ENCODE data around the genes PKP3 and CD151.

- PRO-cap, result bidirectional peak, plus-strand start at chr11:208107, minus-strand start at chr11:207998
- RRBS, result 3% methylated on average over 7 of the region's 47 CpGs
Observed at GRCh38 chr11:207801-208560, 473 bp downstream of the RIC8A start.

GRCh38 chr11:253074-253967, 16.5 kb downstream of the PSMD13 start:
- PRO-cap, result unidirectional peak, plus-strand start at chr11:253369; unidirectional peak, plus-strand start at chr11:253409
- RRBS, result no CpG with 5 or more reads among the region's 18 CpGs

DNA sequence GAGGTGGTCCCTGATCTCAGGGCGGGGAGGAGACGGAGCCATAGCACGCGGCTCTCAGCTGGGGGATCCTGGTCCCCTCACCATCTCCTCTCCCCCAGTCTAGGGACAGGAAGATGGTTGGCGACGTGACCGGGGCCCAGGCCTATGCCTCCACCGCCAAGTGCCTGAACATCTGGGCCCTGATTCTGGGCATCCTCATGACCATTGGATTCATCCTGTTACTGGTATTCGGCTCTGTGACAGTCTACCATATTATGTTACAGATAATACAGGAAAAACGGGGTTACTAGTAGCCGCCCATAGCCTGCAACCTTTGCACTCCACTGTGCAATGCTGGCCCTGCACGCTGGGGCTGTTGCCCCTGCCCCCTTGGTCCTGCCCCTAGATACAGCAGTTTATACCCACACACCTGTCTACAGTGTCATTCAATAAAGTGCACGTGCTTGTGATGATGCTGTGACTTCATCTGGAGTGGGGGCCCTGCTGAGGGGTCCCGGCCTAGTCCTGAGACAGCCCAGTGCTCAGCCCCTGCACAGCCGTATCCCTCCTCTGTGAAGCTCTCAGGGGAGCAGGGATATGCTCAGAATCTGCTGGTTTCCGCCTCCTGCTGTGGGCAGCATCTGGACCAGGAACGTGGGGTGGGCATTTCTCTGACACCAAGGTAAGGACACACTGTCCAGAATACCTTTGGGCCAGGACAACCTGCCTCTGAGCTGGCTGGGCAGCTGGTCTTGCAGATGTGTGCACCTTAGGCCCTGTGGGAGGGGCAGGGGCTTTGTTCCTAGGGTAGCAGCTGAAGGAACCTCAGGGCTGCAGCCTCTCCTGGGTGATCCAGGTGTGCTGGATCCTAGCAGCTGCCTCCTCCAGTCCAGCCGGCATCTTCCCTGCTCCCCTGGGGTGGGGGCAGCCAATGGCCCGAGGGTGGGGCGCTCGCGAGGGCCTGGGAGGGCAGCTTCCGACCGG, 1.3 kb downstream of the IFITM1 start:
- PRO-cap, result bidirectional peak, plus-strand start at position 646 of the sequence, minus-strand start at position 551 of the sequence
- RRBS, result 34% methylated on average over 6 of the region's 24 CpGs

- PRO-cap, result no peak
- RRBS, result no CpG with 5 or more reads among the region's 43 CpGs
Observed at GRCh38 chr11:318466-318777, 2.2 kb downstream of the IFITM3 start.

- PRO-cap, result no peak
- RRBS, result no CpG with 5 or more reads among the region's 3 CpGs
Observed at GRCh38 chr11:341376-341747, 20.7 kb upstream of the IFITM3 start.

GRCh38 chr11:393851-394454, at the start of gene PKP3:
Gene PKP3, plus strand, starts transcription at chr11:394209.
- PRO-cap, result unidirectional peak, plus-strand start at chr11:394209
- RRBS, result 52% methylated on average over 9 of the region's 37 CpGs

GRCh38 chr11:400049-400573, 6.1 kb downstream of the PKP3 start:
- PRO-cap, result no peak
- RRBS, result 14% methylated on average over 1 of the region's 48 CpGs

DNA sequence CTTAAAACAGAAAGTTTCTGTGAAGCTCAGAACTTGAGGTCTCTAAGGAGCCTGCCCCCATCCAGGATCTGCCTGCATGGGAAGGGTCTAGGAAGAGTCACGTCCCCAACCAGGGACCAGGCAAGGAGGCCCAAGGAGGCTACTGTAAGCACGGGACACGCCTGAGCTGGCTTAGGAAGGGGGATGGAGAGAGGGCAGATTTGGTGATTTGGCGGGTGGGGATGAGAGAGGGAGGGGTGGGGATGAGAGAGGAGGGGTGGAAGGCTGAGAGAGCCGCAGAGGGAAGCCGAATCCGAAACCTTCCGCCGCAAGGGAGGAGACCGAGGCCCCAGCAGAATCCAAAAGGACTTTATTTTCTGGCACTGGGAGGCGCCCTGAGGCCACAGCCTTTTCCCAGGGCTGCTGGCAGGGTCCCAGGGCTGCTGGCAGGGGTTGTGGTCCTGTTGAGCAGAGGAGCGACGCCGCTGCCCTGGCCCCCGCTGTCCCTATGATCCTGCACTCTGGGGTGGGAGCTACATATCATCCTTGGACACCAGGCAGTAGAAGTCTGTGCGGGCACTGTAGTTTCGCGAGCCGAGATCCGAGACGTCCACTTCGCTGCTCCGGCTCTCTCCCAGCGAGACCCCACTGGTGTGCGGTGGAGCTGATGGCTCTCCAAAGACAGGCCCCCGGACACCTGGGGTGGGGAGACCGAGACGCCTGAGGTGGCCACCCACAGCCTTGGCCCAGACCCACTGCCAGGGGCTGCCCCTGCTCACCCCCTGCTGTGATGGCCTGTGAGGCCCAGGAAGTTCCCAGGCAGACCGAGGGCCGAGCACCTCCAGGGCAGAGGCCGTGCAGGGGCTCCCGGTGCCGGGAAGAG, 9.2 kb downstream of the SIGIRR start:
- PRO-cap, result no peak
- RRBS, result 81% methylated on average over 5 of the region's 33 CpGs

DNA sequence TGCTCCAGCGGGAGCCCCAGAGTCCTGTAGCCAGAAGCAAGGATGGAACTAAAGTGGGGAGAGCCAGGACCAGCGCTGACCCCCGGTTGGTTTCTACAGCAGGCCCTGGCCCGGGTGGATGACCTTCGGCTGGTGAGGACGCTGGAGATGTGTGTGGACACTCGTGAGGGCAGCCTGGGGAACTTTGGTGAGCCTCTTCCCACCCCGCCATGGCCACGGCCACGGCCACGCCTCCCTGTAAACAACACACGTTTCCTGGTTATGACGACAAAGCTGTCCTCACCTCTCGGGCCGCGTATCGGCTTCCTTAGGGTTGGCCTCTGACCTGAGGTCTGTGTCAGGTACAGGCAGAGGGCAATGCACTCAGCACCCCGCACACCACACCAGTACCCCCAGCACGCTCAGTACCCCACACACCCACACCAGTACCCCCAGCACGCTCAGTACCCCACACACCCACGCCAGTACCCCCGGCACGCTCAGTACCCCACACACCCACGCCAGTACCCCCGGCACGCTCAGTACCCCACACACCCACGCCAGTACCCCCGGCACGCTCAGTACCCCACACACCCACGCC, 4.2 kb downstream of the LRRC56 start:
- PRO-cap, result no peak
- RRBS, result no CpG with 5 or more reads among the region's 30 CpGs

GRCh38 chr11:561341-562064, 733 bp downstream of the RASSF7 start:
- PRO-cap, result bidirectional peak, plus-strand start at chr11:561685, minus-strand start at chr11:561423
- RRBS, result 2% methylated on average over 20 of the region's 40 CpGs

GRCh38 chr11:657764-658114, 20.7 kb downstream of the DRD4 start:
- PRO-cap, result no peak
- RRBS, result no CpG with 5 or more reads among the region's 10 CpGs

DNA sequence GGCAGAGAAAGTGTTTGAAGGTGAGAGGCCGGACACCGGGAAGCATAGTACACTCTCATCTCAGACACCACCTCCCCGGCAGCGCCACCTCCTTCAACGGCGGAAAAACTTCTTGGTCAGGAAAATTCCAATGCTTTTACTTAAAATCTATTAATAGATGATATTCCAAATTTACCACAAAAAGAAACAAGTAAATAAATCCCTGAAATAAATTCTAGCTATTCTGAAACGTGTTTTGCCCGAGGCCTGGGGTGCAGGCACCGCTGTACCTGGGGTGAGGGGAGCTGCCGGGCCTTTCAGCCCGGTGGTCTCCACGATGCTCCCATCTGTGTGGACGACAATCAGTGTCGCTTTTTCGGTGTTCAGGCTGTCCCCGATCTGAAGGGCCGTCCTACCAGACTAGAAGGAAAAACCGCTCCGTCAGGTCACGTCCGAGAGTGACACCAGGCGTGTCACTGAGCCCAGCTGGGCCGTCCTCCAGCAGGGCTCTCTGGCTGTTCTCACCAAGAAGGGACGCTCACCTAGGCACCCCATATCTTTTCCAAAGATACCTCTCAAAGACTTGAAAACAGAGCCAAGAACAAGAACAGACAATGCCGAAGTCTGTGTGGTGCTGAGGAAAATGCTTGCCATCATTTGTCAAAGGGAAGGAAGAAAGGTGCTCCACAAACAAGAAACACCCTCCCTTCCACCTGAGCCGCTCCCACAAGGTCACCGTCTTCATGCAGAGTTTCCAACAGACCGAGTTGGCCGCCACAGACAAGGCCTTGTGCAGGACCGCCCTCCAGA, 6.8 kb downstream of the DEAF1 start:
- PRO-cap, result no peak
- RRBS, result no CpG with 5 or more reads among the region's 30 CpGs

DNA sequence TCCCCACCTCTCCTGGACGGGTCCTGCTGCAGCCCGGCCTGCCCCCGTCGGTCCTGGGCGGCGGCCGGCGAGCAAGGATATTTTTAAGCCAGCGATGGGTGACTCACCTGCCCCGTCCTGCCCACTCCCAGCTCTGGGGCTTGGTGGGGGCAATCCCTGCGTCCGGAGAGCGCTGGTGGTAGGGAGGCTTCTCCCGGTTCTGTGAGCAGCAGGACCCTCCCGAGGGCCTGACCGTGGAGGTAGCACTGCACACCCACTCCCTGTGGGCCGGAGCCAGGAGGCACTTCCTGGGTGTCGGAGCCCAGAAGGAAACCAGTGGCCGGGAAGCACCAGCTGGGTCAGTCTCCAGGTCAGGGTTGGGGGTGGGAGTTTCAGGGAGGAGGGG, 426 bp downstream of the EPS8L2 start:
- PRO-cap, result bidirectional peak, plus-strand start at position 152 of the sequence, minus-strand start at position 55 of the sequence
- RRBS, result 5% methylated on average over 12 of the region's 19 CpGs

- PRO-cap, result no peak
- RRBS, result no CpG with 5 or more reads among the region's 16 CpGs
Observed at GRCh38 chr11:729713-730250, 17.5 kb upstream of the TALDO1 start.

- PRO-cap, result no peak
- RRBS, result no CpG with 5 or more reads among the region's 46 CpGs
Observed at GRCh38 chr11:762947-763984, 14.0 kb downstream of the GATD1 start.

DNA sequence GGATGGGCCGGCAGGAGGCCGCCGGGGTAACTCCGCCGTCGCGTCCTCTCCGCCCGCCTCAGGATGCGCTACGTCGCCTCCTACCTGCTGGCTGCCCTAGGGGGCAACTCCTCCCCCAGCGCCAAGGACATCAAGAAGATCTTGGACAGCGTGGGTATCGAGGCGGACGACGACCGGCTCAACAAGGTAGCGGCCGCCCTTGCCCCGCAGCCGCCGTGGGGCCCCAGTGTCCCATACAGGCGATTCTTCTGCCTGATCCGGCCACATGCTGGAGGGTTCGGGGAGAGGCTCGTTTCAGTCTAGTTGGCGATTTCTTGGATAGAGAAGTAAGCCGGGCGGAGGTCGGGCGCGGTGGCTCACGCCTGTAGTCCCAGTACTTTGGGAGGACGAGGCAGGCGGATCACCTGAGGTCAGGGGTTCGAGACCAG, 419 bp downstream of the RPLP2 start:
- PRO-cap, result no peak
- RRBS, result 2% methylated on average over 10 of the region's 38 CpGs

DNA sequence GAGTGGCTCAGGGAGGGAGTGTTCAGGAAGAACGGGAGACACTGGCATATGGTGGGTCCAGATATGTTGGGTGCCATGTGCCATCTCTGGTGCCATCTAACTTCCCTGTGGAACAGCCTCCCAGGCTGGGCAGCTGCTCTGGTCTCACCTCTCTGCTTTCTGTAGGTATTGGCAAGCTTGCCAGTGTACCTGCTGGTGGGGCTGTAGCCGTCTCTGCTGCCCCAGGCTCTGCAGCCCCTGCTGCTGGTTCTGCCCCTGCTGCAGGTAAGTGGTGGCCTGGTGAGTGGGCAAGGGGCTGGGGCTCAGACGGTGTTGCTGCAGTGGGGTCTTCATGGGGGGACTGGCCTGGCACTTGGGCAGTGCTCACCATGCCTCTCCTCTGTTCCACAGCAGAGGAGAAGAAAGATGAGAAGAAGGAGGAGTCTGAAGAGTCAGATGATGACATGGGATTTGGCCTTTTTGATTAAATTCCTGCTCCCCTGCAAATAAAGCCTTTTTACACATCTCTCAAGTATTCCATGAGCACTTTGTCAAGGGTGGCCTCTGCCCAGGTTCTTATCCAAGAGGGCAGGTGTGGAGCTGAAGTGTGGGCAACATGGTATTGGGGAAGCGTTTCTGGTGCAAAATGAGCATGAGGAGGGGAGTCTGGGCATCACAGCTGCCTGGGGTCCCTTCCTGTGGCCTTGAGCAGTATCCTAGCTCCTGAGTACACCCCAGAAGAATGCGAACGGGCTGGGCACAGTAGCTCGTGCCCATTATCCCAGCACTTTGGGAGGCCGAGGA, 2.8 kb downstream of the RPLP2 start:
- PRO-cap, result no peak
- RRBS, result no CpG with 5 or more reads among the region's 8 CpGs

- PRO-cap, result no peak
- RRBS, result no CpG with 5 or more reads among the region's 29 CpGs
Observed at GRCh38 chr11:821873-822899, 3.5 kb downstream of the PNPLA2 start.

DNA sequence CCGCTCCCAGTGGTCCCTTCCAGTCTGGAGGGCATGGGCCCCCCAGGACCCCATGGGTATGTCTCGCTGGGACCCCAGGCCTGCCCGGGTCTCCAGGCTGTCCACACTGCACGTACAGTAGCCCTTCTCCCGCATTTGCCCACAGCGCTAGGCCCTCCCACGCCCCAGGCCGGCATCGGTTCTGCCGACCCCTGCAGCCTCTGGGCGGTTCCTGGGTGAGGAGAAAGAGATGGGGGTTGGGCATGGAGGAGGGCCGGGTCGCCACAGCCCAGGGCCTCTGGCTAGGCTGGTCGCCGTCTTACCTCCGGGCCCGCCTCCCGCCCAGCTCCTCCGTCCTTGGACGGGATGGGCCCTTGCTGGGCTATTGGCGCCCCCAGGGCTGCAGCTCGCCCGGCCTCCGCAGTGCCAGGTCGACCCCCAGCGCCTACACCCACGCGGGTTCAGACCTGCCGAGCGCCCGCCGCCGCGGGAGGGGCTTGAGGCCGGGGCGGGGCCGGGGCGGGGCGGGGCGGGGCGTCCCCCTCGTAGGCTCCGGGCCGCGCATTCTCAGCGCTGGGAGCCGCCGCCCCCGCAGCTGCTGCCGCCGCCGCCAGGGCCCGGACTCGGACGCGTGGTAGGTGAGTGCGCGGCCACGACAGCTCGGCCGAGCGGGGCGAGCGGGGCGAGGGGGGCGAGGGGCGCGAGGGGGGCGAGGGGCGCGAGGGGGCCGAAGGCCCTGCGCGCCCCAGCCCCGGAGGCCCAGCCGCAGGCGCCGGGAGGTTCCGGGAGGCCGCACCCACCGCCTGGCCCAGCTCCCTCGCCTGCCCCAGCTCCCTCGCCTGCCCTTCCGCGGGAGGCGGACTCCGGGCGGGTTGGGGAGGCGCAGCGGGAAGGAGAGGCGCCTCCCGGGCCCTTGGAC, at the start of gene CD151:
Gene CD151, plus strand, starts transcription at position 543 of the 898 bp plus-strand sequence.
- PRO-cap, result bidirectional peak, plus-strand start at position 577 of the sequence, minus-strand start at position 478 of the sequence; bidirectional peak, plus-strand start at position 854 of the sequence, minus-strand start at position 728 of the sequence
- RRBS, result 3% methylated on average over 48 of the region's 92 CpGs

GRCh38 chr11:839571-840195, 2.6 kb downstream of the POLR2L start:
- PRO-cap, result no peak
- RRBS, result 100% methylated on average over 1 of the region's 7 CpGs

All from kidney (tissue), 2 donors.